H4 (cell line): ENCODE results near the genes PLA2G4A and RGS2.

- RAMPAGE, long total RNA, result no peak
Measured at GRCh38 chr1:186082111-186082776, 213.8 kb upstream of the PRG4 start.

GRCh38 chr1:186828638-186829170 lies at the start of gene PLA2G4A:
Gene PLA2G4A (plus strand): TSS chr1:186828949.
- RAMPAGE, long total RNA, result start-site peak on the plus strand at chr1:186828948-186829009, 68 reads

- RAMPAGE, long total RNA, result no peak
Measured at GRCh38 chr1:187409273-187409770, 580.6 kb downstream of the PLA2G4A start.

- RAMPAGE, long total RNA, result no peak
Measured at GRCh38 chr1:190443692-190443991, 34.0 kb downstream of the BRINP3 start.

DNA sequence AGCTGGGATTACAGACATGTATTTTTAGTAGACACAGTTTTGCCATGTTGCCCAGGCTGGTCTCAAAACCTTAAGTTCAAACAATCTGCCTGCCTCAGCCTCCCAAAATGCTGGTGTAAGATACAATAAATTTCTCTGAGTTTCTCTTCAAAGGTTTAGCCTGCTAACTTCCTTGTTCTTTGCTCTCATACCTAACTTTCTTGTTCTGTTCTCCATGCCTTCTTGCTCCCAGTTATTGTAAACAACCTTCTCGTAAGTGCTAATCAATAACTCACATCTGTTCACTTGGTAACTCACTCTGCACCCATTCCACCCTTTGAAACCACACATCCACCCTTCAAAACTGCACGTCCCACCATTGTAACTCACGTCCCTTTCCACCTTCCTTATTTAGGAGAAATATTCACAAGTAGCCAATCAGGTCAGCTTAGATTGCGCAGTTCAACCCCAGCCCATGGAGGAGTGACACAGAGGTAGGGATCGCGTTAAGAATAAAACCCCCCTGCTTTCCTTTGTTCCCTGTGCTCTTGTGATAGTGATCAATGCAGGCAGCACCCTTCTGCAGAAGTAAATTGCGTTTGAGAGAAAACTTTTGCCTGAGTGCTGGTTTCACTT lies 789.4 kb upstream of the RGS18 start:
- RAMPAGE, long total RNA, result no peak

- RAMPAGE, long total RNA, result no peak
Measured at GRCh38 chr1:191732411-191732816, 425.8 kb upstream of the RGS18 start.

GRCh38 chr1:192158966-192159473 lies 758 bp downstream of the RGS18 start:
- RAMPAGE, long total RNA, result no peak

DNA sequence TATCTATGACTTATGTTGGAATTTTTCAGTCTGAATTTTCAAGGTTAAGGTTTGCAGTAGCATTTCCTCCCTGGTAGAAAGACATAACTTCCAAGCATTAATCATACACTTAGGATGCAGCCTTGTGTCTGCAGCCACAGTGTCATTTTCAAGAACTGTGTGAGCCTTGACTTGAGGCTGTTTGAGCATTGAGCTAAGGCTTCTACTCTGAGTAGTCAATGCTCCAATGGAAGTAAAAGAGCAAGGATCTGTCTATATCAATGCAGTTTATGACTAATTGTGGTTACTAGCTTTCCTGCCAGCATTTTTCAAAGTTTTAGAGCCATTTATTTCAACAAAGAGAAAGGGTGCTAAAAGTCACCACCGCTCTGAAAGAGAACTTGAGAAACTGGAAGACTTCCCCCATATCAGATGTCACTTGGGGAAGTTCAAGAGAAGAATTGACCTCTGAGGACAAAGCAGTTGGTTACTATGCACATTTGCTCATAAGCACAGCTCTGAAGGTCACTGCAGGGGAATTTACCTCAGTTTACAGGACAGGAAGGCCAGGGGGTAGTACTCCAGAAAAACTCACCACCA lies 24.6 kb upstream of the RGS1 start:
- RAMPAGE, long total RNA, result no peak

- RAMPAGE, long total RNA, result no peak
Measured at GRCh38 chr1:192579090-192579735, 3.6 kb downstream of the RGS1 start.

DNA sequence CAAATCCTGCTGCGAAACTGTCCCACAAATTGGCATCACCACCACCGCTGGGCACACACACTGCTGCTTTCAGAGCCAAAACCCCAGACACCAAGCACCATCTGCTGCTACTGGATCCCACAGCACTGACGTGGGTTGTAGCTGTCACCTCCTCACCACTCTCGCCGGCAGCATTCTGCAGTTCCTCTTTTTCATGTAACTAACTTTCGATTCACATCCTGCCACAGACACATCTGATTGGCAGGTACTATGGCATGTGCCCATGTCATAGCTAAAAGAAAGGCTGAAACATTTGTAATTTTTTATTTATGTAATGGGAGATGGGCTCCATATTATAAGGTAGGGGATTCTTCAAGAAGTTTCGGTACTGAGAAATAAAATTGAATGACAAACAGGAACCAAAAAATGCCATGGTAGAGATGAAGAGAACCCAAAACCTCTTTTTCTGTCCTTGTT lies 26.8 kb upstream of the RGS13 start:
- RAMPAGE, long total RNA, result no peak

DNA sequence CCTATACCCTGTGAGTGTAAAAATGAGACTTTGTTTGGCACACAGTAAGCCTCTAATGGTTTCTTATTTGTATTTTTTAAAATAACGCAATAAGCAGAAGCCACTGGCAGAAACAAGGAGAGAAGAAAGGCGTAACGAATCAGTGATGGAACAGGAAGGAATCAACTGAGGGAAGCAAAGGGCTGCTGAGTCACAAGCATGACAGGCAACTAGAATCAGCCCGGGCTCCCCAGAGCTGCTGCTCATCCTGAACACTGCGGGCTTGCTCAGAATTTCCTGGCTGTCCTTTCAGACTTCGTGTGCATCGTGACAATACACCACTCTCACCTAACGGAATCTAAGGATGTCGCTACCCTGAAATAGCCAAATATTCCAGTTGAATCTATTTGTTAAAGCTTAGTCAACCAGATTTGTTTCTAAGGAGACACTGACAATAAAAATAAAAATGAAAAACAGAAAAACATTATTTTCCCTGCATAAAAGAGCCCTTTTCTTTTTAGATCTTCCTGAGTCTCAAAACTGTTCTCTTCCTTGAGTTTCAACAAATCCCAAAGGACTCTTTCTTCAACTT lies 20.6 kb upstream of the RGS2 start:
- RAMPAGE, long total RNA, result no peak

DNA sequence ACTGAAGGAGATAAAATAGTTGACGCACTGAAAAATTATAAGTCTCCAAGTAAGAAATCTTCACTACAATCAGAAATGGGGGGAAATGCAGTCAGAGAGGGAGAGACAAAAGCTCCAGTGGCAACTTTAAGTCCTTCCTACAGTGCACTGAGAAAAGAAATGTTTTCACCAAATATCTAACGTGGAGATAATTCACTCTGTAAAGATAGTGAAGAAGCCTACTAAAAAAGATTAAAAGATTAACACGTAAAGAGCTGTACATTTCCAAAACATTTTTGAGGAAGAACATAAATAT lies 7.1 kb upstream of the RGS2 start:
- RAMPAGE, long total RNA, result no peak

DNA sequence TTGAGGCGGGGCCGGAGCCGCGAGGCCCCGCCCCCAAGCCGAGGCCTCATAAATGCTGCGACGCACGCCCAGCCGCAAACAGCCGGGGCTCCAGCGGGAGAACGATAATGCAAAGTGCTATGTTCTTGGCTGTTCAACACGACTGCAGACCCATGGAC lies at the start of gene RGS2:
TSS of gene RGS2 (plus strand) at position 75 of the 158 bp plus-strand sequence.
- RAMPAGE, long total RNA, result start-site peak on the plus strand centred at position 81 of the sequence, 8 bp wide, 168 reads

DNA sequence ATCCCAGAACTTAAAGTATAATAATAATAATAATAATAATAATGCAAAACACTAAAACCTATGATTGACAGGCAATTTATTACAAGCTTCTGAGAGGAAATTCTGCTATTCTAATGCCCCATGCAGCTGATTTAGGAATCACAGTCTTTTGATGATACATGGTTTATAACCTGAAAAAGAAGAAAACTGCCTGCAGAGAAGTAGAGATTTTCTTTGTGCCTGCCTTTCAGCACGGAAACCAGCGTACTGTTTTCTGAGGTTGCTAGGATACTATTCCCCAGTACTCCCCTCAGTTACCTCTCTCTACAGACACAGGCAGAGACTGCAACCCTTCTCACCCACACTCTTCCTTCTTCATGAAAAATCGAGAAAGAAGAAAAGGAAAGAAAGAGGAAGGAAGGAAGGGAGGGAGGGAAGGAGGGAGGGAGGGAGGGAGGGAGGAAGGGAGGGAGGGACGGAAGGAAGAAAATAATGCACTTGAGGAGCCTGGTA lies 21.7 kb downstream of the RGS2 start:
- RAMPAGE, long total RNA, result no peak

- RAMPAGE, long total RNA, result no peak
Measured at GRCh38 chr1:192943178-192943512, 116.0 kb downstream of the UCHL5 start.

- RAMPAGE, long total RNA, result no peak
Measured at GRCh38 chr1:193105890-193106363, 713 bp upstream of the GLRX2 start.

DNA sequence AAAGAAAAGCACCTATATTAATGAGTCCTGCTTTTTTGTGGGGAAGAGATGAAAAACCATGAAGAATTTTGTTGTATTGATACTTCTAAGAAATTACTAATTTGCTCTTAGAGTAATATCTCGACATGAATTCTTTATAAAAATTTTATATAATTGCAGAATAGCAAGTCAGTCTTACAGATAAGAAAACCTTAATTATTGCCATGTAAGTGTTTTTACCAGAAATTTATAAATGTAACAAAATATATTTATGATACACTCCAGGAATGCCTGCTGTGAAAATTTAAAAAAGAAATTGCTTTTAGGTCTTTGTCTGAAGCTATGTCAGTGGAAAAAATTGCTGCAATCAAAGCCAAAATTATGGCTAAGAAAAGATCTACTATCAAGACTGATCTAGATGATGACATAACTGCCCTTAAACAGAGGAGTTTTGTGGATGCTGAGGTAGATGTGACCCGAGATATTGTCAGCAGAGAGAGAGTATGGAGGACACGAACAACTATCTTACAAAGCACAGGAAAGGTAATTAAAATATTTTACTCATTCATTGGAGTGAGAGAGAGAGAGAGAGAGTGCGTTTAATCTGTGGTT lies 19.8 kb downstream of the CDC73 start:
- RAMPAGE, long total RNA, result no peak

DNA sequence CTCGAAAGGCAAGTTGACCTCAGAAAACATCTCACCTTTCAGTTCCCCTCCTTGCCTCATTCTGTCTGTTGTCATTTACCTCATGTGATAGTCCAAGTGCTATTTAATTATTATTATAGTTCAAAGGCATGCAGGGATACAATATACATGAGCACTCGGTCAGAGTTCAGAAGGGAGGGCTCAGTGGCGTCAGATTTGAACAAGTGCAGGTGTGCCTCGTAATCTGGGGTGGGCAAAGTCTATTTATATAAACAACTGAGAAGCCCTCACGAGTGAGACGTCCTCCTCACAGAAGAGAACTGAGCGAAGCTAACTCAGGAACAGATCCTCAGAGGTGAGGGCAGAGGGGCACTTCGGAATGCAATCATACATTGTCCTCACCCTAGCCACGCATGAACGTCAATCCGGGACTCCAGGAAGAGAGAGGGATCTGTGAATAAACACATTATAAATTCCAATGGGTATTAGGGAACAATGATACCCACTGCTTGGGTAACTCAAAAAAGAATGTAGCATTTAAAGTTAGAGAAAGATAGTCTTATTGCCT lies 127.0 kb upstream of the B3GALT2 start:
- RAMPAGE, long total RNA, result no peak

DNA sequence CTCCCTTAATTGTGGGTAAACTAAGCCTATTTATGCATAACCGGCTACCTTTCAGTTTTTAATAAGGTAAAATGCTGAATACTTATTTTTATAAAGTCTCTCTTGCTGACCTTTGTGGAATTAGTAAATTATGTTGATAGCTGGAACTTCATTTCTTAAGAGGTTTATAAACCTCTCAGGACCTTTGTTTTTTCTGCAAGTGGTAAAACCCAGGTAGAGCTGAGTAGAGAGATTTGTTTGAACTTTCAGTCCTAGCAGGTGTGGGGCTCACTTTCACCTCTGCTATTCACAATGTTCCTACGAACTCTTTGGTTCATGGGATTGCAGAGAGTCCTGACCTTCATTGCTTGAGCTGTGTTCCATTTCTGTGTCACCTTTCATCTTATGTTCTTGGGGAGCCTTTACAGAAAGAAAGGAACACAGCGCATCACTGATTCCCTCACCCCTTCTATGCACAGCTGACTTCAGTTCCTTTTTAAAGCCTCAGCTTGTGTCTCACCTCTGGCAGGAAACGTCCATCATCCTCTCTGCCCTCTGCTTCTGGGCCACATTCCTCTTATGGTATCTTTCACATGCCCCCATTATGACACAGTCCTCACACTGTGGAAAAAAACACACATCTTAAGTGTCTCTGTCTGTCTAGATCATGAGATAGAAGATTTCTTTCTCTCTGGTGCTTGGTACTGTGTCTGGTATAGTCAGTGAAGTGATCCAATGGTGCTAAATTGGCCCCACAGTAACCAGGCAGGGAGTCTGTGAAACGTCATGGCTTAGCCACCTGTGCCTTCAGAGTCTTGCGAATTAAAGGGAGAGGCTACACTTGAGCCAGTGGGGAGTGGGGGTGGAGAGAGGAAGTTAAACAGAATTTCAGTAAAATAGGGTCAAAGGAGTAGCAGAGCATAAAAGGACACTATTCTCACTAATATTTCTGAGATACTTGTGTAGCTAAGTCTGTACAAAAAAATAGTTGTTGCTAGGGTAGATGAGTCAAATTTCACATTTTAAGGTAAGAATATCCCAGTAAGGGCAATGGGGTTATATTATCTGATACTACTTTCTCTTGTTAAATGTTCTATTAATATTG lies 262.6 kb upstream of the B3GALT2 start:
- RAMPAGE, long total RNA, result no peak

DNA sequence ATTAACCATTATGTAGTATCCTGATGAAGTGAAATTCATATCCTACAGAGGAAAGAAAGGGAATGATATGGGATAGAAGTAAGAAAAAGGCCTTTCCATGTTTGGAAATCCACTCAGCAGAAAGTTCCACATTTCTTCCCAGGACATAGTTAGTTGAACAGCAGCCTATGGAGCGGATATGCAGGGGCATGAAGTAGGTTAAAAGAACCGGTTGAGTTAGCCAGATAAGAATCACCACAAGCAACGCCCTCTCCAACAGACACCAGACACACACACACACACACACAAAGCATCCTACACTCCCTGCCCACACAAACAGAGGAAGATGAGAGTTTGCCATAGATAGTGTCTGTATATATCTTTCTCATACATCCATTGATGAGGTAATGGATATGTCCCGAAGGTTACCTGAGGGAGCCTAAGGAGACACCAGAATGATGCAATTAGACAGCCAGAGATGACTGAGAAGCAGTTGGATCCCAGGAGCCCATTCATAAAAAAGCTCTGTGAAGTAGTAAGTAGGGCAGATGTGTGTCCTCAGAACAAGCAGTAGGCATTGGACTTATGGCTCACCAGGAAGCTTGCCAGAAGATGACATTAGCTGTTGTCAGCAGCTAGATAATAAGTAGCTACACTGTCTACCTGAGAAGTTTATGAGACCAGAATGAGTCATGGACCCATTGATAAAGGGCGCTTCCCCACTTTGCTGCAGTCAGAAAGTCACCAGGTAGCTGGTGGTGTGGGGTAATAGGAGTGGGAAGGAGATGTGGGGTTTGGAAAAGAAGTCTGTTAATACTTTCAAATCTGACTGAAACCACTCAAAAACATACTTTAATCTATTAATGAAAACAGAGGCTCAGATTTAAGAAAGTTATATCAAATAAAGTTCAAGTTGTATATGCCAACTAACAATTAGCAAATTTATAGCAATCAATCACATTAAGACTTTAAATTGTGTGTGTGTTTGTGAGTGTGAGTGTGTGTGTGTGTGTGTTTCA lies 247.0 kb downstream of the KCNT2 start:
- RAMPAGE, long total RNA, result no peak